Cardiac fibroblast (primary cell): ENCODE measurements around a stretch of chr10.

DNA sequence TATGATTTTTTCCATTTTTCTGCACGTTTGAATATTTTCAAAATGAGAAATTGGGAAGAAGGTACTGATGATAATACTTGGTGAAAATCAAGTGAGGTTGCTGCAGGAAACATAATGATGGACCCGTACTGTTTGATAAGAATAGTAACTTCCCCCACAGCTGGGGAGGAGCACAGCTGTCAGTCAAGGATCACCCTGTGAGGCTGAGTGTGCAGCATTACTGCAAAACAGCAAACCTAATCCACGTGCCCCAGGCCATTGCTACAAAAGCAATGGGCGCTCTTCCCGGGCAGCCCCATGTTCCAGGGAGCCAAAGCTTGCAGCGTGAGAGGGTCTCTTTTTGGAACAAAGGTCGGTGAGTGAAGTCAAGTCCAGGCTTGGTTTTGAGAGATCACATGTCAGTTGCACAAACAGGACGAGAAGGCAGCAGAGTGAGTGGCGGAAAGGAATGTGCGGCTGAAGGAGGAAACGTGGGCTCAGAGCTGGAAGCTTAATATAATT is 129.2 kb downstream of the MTPAP start:
- RRBS: no CpG with 5 or more reads among the region's 11 CpGs

- RRBS: under 1% methylated on average over 16 of the region's 18 CpGs
Measured at GRCh38 chr10:30434238-30434384, 127 bp downstream of the MAP3K8 start.

DNA sequence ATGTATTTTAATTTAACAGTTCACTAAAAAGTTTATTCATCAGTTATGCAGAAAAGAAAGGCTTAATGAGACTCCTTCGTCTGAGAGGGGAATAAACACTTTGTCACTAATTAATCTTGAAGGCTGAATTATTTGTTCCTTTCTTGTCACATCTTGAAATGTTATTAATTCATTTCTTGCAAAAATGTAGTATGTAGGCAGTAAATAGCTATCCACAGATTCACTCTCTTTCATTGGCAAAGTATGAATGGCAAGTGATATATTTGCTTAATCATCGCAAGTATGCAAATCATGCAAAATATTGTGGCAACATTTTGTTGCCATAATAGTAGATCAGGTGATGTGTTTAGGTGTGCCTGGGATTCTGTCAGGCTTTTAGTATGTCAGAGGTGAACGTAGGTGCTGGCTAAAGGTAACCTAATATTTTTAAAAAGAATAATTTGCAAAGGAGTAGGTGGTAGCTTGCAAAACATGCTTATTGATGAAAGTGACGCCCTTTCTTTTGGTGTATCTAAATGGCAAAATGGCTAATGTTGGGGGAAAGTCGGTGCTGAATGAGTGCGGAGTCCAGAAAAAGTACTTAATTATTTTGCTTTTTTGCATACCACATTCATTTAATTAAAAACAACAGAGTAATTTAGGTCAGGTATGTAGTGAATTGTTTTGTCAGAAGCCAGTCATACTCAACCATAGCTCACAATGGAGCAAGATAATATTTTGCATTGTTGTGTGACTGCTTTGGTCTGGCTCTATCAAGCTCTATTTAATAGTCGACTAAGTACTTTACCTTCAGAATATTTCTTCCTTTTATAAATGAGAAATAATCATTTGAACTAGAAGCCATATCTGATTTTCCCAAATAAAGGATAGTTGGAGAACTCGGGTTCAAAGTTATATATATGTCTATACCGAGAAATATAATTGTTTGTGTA is 6.1 kb downstream of the MAP3K8 start:
- RRBS: no CpG with 5 or more reads among the region's 9 CpGs

DNA sequence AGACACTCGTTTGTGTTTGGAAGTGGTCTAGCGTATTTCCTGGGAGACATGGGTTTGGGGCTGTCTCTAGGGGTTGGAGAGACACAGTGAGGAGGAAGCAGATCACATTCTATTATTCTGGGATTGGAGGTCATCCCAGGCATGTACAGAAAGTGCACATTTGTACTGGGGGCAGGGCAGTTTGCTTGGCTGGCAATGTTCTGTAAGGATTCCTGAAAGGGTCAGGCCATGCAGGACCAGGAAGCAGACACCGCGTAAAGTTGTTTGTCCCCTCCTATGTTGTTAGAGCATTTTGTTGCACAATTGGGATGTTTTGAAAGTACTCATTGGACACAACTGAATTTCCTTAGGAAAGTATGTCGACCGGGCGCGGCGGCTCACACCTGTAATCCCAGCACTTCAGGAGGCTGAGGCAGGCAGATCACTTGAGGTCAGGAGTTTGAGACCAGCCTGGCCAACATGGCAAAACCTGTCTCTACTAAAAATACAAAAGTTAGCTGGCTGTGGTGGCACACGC is 12.5 kb downstream of the LYZL2 start:
- RRBS: no CpG with 5 or more reads among the region's 10 CpGs

DNA sequence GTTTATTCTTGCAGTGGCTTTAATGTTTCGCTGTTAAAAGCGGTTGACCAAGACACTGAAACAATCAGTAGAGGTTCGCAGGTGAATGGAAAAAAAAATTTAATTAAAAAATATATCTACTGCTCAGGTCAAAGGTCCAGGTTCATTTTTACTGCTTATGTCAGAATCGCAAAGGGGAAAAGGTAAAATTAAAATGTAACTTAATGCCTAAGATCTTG is 103.1 kb upstream of the ZNF438 start:
- RRBS: no CpG with 5 or more reads among the region's 4 CpGs

DNA sequence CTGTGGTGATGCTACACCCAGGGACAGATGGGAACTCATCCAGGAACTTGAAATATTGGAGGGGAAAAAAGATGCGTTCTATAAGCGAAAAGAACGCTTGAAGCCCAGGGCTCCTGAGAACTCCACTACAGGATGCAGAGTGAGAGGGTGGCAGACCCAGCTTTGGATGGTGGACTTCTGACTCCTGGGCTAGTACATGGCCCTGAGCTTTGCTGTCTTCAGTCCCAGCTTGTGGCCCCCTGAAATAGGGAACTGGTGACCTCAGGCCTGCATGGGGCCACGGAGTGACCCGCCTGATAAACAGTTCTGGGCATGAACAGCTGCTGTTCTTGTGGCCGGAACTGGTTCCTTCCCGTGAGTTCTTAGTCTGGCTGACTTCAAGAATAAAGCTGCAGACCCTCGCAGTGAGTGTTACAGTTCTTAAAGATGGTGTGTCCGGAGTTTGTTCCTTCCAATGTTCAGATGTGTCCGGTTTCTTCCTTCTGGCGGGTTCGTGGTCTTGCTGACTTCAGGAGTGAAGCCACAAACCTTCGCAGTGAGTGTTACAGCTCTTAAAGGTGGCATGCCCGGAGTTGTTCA is 267.7 kb downstream of the ZEB1 start:
- RRBS: no CpG with 5 or more reads among the region's 14 CpGs

GRCh38 chr10:31650005-31650602 is 278.5 kb downstream of the ARHGAP12 start:
- RRBS: no CpG with 5 or more reads among the region's 8 CpGs

- RRBS: no CpG with 5 or more reads among the region's 5 CpGs
Measured at GRCh38 chr10:31701669-31702153, 226.9 kb downstream of the ARHGAP12 start.

DNA sequence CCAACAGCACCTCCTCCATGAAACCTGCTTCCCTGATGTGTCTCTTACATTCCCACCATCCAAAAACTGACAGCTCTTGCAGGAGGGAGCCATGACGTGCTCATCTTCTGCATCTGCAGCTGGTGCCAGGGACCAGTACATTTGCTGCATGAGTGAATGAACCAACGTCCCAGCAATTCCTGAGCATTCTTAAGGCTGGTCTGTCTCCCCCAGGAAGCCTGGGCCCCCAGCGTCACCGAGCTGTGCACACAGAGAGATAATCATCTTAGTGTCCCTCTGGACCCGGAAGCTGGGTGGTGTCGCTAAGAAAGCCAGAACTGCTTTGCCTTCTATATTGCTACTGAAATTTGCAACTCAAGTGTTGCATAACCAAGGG is 221.8 kb downstream of the ARHGAP12 start:
- RRBS: no CpG with 5 or more reads among the region's 6 CpGs

DNA sequence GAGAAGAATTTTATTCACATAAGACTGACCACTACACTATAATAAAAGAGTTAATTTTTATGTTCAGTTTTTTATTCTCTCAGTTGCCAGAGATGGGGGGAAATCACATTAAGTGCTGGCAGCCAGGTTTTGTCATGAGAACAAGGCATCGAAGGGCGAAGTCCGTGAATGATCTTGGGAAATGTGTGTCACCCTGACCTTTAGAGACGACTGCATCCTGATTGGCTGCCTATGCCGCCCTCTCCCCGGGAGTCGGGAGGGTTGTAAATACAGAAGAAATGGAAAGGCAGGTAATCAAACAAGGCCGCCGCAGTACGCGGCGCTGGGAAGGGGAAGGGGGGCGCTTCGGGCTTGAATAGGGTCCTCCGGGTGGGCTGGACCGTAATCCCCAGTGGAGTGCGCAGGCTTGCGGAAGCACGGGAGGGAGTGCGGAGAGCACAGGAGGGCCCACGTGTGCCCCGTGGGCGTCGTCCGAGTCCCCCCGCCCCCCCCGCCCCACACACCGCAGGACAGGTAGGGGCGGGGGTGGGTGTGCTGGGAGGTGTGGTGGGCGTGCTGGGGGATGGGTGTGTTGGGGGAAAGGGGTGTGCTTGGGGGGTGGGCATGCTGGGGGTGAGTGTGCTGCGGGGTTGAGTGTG is 169.5 kb downstream of the ARHGAP12 start:
- RRBS: no CpG with 5 or more reads among the region's 31 CpGs

DNA sequence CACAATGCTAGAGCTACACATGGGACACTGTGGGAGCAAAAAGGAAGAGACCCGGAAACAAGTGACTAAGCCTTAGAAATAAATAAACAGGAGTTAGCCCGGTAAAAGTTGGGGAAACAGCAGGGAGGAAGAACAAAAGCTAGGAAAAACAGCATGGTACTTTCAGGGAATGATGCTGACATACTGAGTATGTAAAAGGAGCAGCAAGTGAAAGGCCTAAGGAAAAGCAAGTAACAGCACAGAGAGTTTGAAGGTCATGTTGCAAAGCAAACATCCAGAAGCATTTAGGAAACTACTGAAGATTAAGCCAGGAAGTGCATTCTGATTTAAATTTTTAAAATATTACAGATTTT is 63.8 kb downstream of the ARHGAP12 start:
- RRBS: 33% methylated on average over 1 of the region's 2 CpGs

DNA sequence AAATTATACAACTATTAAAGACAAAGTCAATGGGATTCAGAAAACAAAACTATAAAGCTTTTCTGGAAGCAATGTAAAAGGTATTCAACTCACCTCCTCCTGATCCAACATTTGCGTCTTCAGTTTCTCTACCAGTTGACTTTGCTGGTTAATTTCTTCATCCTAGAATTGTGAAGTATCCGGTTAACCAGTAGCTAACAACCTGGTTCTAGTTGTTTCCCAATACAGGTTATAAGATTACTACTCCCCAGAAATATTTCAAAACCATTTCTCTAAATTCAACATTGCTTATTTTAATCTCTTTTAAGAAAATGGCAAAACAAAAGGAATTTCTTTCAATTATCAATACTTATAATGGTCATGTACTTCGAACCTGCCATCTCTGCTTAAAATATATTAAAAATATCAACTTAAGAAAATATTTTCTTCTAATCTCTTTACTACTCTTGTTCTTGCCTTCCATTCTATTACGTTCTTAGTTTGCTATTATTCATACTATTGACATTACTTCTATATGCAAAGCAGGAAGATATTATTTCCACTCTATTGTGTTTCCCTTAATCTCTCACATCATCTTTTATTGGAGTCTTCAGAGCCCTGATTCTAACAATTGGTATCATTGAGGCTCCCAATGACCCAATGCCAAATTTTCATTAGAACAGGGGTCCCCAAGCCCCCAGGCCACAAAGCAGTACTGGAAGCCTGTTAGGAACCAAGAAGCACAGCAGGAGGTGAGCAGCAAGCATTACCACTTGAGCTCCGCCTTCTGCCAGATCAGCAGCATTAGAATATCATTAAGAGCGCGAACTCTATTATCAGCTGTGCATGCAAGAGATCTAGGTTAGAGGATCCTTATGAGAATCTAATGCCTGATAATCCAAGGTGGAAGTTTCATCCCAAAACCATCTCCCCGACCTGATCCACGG is 23.3 kb downstream of the KIF5B start:
- RRBS: no CpG with 5 or more reads among the region's 9 CpGs

DNA sequence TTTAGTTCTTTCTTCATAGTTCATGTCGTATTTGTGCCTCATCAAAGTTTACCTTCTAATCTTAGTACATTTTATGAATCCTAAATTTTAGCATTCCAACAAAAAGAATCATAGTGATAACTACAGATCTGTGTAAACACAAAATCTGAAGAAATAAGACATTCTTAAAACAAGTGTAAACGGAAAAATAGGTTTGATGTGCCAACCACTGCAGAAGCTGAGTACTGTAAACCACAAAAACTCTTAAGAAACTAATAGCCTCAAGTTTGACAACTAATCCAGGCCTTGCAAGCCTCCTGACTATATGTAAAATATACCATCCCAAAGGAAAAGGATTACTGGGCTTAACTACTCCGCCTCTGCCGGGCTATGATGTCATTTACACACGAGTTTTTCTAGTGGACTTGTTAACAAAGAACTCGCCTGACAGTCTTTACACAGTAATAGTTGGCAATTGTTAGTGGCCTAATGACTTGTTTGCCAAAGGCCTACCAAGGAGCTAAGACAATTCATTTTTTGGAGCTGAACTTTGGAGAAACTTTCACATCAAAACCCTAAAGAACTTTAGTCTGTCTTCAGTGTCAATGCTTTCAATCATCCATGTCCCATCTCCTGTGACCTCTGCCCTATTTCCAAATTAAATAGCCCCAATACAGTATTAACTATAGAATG is 2.1 kb downstream of the KIF5B start:
- RRBS: no CpG with 5 or more reads among the region's 6 CpGs

DNA sequence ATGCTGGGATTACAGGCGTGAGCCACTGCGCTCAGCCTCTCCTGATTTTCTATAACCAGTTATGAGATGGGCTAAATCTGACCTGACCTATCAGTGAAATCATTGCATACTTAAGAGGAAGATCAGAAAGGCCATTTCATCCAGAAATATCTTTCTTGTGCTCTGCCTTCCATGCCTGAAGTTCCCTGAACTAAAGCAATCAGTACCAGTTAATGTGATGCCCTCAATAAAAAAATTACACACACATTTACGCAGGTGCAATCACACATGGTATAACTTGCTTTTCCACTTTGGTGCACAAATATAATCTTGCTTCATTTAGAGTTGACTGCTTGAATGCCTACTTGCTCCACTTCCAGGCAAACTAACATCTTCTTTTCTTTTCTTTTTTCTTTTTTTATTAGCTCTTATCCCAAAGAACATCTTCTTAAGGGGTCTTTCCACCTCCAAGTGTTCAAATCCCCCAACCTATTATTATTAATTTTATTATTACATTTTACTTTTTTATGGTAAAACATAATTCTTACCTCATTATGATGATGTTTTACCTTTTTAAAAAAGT is 58.3 kb upstream of the KIF5B start:
- RRBS: no CpG with 5 or more reads among the region's 3 CpGs

DNA sequence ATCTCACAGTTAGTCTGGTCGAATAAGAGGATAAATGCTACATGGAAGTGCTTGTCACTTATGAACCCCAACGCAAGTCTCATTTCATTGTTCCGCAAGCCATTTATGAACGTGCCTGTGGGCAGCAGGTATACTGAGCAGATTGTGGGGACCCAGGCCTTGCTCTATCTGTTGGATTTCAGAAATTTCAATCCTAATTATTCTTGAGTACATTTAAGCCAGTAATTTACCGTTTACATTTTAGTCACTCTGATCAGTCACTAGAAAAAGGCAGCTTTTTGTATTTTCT is 80.7 kb downstream of the EPC1 start:
- RRBS: no CpG with 5 or more reads among the region's 5 CpGs

DNA sequence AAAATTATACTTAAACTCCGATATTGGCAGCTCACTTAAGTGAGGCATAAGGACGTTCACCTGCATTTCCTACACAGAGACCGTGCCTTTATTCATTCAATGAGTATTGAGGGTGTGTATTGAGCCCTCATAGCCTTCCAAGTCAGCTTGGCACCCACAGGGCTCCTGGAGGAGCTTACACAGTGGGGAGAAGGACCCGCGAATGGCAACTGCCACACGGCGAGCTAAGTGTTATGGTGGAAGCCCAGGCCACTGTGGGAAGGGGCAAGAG is 1.6 kb upstream of the EPC1 start:
- RRBS: no CpG with 5 or more reads among the region's 7 CpGs

DNA sequence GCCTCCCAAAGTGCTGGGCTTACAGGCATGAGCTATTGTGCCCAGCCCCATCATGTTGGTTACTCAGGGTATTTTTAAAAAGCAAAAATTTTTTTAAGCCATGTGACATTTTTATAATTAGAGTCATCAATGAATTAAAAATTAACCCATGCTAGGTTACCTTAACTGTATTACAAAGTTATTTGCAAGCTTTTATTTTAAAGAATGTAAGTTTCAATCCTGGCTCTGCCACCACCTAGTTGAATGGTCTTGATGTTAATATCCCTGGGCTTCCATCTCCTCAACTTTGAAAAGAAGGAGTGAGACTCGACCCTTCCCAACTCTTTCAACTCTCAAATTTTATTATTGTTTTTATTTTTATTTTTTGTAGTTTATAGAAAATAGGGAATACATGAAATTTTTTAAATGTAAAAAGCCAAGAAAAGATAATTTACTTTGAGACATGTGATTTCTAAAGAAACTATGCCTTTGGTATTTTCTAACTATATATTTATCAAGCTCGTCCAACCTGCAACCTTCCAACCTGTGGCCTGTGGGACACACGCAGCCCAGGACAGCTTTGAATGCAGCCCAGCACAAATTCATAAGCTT is 17.4 kb upstream of the EPC1 start:
- RRBS: no CpG with 5 or more reads among the region's 3 CpGs

GRCh38 chr10:32379322-32379948 is 32.5 kb upstream of the EPC1 start:
- RRBS: no CpG with 5 or more reads among the region's 10 CpGs

GRCh38 chr10:32938461-32939073 is 19.5 kb downstream of the ITGB1 start:
- RRBS: 13% methylated on average over 3 of the region's 15 CpGs

GRCh38 chr10:33009823-33010598 is 52.0 kb upstream of the ITGB1 start:
- RRBS: no CpG with 5 or more reads among the region's 13 CpGs